ENCODE measurements around the genes CCDC182, VEZF1, MKS1 and LPO.

DNA sequence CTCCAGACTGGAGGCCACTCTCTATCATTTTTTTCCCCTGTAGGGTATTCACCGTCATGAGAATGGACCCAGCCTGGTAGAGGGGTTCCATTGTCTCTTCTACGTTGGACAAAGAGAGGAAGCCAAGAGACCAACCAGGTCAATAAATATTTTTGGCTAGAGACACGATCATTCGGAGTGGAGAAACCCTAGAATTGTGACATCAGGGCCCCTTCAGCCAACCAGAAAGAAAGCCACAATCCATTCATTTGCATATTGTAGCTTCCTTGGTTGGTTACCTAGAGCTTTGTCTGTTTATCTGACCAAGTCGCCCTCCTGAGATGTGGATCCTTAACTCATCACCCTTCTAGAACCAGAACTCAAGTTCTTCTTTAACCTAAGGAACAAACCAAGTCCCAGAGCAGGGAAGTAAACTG is at the start of gene CCDC182:
TSS of gene CCDC182 (minus strand) at position 118 of the 416 bp plus-strand sequence.
- PRO-cap: no peak

DNA sequence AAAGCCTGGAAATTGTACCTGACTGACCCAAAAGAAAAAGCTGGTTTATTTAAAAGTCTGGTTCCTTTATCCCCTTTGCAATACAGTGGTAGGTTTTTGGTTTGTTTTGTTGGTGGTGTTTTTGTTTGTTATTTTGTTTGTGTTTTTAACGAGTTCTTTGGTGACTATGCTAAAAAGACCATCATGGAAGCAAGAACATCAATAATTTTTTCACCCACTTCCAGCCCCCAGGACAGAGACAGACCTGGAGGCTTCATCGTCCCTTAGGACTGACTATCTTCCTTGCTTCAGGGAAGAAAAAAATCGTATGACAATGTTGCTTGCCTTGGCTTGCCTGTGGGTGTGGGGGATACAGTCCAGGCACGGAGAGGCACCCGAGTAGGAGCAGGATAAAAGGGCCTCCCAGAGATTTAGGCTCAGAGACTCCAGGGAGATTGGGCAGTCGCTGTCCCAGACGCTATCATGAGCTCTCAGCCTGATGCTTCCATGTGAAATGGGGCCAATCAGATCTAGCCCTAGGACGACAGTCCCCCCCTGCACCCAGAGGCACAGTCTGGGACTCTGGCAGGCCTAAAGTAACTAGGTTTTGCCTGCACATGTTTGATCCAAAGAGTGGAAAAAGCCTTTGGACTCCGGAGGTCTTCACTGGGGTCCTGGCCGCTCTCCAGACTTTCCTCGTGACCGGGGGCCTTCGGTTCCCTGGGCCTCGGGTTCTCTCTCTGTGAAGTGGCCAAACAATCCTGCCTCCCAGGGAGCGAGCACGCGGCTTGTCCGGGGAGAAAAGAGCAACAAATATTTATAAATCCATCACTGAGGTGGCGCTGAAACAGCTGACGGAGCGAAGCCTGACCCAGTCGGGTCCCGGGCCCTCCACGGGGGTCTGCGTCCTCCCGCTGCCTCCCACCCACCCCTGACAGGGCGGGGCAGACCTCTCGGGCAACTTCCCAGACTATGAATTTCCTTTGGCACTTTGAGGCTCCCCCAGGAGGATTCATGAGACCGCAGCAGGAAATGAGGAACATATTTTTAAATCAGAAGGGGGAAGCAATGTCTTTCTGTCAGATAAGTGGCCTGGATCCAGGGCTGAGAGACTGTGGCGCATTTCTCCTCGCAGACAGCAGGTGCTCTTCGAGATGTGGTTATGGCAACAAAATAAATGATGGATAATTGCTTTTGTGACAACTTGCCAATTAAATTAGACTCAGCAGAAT is 39.1 kb downstream of the MRPS23 start:
- PRO-cap: no peak

DNA sequence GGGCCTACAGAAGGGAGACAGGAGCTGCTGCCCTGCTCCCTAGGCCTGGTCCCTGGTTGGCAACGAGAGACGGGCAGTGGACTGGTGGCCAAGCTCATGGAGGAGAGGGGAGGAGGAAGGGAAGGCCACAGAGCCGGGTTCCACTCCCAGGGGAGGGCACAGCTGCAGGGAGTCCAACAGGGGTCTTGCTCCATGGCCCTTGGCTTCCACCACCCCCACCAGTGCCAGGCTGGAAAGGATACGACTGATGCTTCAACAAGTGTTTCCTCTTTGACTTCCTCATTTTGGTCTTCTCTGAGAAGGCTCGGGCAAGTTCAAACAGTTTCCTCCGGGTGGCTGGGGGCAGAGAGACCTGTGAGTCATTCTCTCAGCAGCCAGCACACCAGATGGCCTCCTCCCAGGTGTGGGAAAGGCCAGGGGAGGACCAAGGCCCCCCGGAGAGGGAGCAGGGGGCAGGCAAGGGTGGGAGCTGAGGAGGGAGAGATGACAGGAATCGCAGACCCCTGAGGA is 18.1 kb upstream of the MRPS23 start:
- PRO-cap: no peak

DNA sequence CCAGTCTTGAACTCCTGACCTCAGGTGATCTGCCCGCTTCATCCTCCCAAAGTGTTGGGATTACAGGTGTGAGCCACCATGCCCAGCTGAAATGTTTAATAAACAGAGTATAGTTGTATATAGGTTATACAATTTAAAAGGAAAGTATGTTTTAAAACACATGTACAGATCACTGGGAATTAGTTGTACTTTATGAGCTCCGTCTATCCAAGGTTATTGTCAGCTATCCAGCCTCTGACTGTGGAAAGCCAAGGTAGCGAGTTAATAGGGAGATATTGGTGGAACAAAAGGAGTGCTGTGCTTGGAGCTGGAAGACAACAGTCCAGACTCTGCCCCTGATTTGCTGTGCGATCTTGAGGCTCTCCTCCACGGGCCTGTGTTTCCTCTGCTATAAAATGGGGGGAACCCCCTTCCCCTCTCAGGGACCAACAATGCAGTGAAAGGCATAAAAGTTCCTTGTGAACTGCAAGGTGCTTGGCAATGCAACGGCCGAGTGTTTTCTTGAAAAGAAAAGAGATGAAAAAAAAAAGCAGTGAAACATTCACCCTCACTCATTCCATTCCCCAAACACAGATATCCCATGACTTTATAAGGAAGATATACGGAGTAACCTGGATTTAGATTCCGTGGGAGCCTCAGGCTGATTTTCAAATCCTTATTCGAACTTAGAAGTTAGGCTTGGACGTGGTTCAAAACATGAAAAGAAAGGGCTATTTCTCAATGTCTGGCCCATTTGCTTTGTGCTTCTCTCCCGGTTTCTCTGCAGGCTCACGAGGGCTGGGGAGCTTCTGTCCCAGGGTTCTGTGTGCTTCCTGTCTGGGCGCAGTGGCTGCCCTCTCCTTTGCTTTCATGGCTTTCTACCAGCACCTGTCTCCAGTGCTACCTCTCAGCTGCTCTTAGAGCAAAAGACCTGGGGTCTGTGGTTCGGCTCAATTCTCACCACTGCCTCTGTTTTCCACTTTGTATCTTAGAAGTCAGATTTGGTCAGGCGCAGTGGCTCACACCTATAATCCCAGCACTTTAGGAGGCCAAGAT is 34.0 kb downstream of the CUEDC1 start:
- PRO-cap: no peak

DNA sequence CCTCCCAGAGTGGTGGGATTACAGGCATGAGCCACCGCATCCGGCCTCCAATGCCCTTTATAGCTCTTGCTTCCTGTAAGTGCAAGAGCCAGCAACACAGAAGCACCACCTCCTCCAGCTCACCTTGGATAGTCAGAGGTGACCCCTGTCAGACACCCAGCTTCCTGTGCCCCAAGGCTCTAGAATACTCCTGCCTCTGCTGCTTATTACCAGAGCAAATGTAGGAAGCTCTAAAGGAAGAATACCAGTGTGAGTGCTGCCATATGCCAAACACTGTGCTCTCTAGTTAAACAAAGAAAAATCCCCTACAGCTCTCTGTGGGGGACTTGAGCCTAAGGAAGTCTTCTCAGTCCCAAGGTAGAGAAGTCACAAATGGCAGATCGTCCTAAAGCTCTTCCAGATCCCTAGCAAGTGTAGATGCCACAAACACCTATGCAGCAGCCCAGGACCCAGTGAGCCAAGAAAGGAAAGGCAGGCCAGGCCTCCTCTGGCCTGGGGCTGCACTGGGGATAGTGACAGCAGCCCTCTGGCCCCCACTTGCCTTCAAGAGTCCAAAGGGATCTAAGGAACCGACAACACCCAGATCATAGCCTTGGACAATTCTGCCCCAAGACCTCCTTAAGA is 2.6 kb downstream of the CUEDC1 start:
- PRO-cap: no peak

GRCh38 chr17:57987428-57988458 is at the start of gene VEZF1:
Gene VEZF1, minus strand, starts transcription at chr17:57988254.
- PRO-cap: bidirectional peak, plus-strand start at chr17:57988186, minus-strand start at chr17:57987938; bidirectional peak, plus-strand start at chr17:57988535, minus-strand start at chr17:57988353

DNA sequence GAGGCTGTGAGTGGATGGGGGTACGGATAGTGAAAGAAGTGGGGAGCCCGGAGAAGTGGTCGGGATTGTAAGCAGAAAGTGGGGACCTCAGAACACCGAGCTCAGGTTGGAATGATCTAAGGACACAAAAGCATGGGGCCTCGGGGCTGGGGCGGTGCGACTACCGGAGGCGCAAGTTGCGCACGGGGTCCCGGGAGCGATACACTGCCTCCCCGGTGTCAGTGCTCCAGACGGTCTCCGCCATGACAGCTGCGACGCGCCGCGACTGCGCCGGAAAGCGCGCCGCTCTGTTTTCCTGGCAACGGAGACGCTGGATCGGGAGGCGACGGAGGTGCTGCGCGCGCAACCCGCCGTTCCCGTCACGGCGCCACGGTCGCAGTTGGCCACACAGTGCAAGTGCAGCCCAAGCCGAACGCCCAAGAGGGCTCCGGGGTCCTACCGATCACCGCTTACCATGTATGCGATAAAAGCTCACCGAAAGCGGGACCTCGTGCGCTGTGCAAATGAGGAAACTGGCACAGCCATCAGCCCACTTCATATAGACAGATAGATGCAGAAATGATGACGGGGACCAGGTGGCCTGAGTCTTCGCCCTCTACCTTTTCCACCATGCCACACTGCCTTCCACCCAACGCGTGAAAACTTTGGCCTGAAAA is at the start of gene MKS1:
TSS of gene MKS1 (minus strand) at position 269 of the 656 bp plus-strand sequence.
- PRO-cap: bidirectional peak, plus-strand start at position 390 of the sequence, minus-strand start at position 267 of the sequence

GRCh38 chr17:58238351-58238662 is at the start of gene LPO:
Gene LPO, plus strand, starts transcription at chr17:58238584.
- PRO-cap: no peak

DNA sequence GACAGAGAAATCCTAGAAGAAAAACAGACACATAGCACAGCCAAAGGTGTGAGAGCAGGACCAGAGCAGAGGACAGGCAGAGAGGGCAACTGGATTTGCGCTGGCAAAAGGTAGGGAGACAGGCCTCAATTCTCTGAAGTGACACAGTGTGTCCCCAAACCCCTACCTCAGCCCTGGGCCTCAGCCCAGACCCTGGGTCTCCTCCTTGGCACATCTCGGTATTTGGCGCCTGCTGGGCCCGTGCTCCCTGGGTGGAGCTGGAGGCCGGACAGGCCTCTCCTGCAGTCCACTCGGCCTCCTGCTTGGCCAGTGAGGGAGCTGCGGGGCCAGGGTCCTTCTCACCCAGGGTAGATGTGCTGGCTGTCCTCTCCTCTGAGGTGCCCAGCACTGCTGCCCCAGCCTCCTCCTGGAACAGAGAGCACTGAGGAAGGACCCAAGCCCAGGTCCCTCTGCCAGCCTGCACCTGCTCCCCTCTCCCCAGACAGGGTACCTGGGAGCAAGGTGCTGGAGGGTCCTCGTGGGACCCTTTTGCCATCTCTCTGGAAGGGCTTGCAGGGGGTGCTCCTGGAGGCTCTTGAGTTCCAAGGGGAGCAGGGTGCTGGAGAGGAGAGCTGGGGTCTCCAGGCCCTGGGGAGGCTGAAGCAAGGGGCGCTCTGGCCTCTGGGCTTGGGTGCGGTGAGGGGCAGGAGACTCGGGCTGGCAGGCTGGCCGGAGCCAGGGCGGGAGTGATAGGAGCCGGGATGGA is 18.1 kb downstream of the TSPOAP1 start:
- PRO-cap: no peak

GRCh38 chr17:58311337-58312117 is 17.1 kb downstream of the TSPOAP1 start:
- PRO-cap: no peak

GRCh38 chr17:58312219-58312600 is 16.4 kb downstream of the TSPOAP1 start:
- PRO-cap: no peak

- PRO-cap: no peak
These were observed 6.2 kb downstream of the TSPOAP1 start for GRCh38 chr17:58322260-58322886.

- PRO-cap: no peak
These were observed 2.7 kb downstream of the TSPOAP1 start for GRCh38 chr17:58325964-58326277.

DNA sequence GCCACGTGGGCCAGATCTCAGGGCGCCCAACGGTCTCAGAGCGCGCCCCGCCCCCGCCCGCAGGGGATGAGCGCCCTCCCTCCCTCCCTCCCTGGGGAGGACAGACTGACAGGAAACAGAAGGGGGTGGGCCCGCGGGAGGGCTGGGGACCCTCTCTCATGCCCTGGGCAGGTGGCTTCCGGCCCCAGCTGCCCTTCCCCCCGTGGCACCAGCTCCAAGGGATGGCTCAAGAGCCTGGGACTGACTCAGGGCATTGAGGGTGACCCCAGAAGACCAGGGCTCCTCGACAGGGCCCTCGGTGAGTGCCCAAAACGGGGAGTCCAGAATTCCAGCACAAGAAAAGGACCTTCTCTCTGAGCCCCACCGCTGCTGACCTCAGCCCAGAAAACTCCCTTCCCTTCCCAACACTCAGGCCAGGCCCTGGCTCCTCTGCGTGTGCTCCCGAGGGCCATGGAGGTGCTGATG is 4.0 kb upstream of the TSPOAP1 start:
- PRO-cap: bidirectional peak, plus-strand start at position 103 of the sequence, minus-strand start outside the sequence

DNA sequence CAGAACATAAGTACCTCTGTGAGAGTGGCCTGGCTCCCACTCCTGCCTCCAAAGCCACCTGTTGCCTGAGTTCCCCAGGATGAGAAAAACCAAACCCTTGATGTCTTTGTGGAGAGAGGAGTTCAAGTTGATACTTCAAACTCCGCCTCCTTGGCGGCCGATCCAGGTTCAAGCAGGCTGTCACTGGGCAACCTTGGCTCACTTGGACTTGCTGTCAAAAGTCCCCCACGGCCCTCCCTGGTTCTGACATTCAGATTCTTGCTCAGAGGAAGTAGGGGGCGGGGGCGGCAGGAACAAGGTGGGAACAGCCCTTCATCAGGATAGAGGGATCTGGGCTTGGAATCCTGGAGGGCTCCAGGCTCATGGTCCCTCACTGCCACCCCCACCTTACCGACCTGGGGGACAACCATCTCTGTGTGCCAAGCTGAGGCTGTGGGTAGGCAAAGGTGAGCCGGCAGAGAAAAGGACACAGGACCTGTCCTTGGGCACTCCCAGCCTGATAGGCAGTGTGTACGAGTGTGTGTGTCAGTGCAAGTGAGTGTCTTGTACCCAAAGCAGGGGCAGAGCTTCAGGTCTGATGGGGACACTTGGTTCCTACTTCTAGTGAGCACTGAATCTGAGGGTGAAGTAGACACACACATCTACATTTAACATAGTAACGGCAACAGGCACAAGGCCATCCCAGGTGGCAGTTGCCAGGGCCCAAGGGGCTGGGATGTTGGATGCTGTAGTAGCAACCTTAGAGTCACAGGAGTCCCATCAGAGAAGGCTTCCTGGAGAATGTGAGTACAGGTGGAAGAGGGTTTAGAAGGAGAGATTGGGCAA is 6.6 kb upstream of the TSPOAP1 start:
- PRO-cap: no peak

- PRO-cap: no peak
These were observed 8.1 kb upstream of the TSPOAP1 start for GRCh38 chr17:58336695-58337077.

DNA sequence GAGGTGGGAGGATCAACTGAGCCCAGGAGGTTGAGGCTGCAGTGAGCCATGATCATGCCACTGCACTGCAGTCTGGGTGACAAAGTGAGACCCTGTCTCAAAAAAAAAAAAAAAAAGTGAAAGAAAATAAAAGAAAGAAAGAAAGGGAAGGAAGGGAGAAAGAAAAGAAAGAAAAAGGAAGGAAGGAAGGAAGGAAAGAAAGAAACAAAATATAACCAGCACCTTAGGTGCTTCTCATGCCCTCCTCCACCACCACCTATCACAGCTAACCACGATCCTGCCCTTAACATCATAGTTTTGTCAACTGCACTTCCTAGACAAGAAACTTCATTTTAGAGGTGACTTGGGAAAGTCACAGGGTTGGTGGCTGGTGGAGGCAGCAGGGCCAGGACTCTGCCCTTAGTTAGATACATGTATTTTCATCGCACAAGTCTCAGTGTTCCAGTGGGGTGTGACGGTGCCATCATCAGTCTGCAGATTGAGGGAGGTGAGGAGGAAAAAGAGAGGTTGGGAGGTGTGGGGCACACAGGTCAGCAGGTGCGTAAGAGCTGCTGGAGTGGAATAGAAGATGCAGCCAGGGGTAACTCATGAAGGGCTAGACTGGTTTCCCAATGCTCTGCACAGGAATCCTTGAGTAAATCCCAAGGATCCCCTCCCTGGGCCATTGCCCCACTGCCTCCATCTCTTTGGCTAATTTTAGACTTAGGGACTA is 10.0 kb downstream of the SUPT4H1 start:
- PRO-cap: no peak

GRCh38 chr17:58344850-58345496 is 7.0 kb downstream of the SUPT4H1 start:
- PRO-cap: no peak

DNA sequence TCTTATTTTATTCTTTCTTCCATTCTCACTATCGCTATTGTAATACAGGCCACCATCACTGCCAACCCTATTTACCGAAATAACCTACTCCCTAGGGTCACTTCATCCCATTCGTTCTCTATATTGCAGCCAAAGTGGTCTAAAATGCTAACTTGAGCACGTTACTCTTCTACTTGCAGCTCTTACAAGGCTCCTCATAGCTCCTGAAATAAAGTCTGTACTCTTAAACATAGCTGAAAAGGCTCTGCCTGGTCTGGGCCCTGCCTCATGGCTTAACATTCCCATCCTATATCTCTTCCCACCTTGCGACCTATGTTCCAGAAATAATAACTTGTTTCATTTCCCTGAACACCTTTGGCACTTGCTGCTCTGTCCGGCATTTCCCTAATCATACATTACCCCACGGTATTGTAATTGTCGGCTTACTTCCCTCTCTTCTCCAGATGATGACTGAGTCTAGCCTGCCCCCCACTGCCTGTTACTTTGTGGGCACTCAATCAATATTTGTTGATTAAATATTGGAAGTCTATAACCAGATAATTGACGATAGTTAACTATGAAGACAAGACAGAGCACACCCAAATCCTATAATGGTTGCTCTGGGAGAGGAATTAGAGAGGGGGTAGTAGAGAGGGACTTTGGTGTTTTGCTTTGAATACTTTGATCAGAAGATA is 23.2 kb upstream of the SUPT4H1 start:
- PRO-cap: no peak

- PRO-cap: unidirectional peak, minus-strand start at chr17:58391558
These were observed 25.9 kb downstream of the RNF43 start for GRCh38 chr17:58391305-58391999.

Measured in Metastatic Pancreatic Carcinoma in the Ovary (tissue), 1 donor.